ENCODE results near the genes POM121, TRIM74 and SPDYE8.

- PRO-cap = no peak
Observed at GRCh38 chr7:66993830-66994029, 1.7 kb downstream of the SBDS start.

DNA sequence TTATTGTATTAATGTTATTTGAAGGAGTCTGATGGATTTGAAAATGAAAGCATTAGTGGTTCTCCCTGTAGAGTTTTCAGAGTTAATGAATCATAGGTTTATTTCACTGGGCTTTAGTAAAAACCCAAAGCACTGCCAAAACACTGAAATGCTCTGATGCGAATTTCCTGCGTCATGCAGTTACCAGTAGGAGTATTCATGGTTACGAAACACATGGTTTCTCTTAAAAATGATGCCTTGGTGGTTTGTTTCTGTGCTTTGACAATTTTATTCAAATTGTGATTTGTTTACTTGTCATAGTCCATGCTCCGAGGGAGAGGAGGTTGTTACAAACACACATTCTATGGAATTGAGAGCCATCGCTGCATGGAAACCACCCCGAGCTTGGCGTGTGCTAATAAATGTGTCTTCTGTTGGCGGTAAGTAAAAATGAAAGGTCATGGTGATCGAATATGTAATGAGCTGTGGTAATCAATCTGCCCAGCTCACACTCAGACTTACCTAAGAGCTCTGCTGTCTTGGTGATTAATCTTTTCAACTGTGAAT, 70.4 kb downstream of the TYW1 start:
- PRO-cap = no peak

DNA sequence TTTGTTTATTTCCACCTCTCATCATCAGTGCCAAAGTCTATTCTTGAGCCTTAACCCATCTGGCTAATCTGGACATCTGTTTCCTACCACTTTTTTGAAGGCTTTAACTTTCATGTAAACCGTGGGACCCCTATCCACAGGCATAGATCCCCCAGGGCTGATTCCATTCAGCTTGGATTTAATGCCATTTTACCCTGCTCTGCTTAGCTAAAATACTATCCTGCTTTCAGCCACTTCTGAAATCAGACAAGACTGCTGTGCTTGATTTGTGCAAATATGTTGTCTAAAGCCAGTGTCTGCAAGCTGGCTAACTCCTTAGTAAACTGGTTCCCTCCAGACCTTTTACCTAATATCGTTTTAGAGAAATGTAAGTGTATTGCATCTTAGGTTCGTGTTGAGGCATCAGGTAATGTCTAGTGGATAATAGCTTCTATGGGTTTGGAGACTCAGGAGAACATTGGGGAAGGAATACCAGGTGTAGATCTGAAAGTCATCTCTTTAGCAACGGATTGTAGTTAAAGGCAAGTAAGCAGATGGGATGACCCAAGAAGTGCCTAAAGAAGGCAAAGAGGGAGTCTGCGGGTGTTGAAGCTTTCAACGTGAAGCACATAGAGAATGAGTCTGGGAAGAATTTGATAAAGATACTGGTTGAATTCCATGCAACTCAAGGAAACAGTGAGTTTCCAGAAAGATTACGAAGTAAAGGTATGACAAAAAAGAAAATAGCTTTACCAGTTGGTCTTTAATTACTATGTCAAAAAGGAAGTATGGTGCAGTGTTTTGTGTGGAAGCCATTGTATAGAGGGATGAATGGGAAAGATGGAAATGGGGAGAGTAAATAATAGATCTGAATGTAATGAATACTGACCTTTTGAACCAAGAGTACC, 126.7 kb downstream of the TYW1 start:
- PRO-cap = no peak

DNA sequence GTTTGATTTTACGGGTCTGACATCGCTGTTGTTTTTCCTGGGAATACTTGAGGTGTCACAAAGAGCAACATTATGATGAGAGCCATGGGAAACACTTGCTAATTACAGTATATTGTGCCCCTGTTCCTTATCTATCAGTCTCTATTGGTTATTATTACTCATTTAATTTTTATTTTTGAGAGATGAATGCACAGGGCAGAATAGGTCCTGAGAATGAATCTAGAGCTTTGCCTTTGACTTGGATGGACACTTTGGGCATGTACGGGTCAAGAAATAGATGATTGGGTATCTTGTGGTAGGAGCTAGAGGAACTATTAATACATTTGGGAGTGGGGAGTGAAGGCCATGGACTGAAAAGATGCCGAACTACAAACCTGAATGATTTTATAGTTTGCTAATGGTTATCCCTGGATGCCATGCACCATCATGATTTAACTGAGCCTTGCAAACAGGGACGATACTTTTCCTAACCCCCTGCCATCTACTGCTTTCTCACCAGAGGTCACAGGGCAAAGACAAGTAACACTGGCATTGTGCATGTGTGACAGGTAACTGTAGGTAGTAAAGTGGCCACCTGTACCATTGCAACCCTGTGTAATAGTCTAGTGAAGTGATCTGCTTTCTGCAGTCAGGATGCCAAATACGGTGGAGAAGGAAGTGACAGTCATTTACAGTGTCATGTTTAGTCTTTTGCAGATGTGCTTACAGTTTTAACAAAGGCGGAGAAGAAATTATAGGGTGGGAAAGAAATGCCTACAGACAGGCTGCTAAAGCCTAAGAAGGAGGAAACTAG, 157.5 kb downstream of the AUTS2 start:
- PRO-cap = no peak

- PRO-cap = no peak
Observed at GRCh38 chr7:70590294-70590865, 541.6 kb upstream of the GALNT17 start.

DNA sequence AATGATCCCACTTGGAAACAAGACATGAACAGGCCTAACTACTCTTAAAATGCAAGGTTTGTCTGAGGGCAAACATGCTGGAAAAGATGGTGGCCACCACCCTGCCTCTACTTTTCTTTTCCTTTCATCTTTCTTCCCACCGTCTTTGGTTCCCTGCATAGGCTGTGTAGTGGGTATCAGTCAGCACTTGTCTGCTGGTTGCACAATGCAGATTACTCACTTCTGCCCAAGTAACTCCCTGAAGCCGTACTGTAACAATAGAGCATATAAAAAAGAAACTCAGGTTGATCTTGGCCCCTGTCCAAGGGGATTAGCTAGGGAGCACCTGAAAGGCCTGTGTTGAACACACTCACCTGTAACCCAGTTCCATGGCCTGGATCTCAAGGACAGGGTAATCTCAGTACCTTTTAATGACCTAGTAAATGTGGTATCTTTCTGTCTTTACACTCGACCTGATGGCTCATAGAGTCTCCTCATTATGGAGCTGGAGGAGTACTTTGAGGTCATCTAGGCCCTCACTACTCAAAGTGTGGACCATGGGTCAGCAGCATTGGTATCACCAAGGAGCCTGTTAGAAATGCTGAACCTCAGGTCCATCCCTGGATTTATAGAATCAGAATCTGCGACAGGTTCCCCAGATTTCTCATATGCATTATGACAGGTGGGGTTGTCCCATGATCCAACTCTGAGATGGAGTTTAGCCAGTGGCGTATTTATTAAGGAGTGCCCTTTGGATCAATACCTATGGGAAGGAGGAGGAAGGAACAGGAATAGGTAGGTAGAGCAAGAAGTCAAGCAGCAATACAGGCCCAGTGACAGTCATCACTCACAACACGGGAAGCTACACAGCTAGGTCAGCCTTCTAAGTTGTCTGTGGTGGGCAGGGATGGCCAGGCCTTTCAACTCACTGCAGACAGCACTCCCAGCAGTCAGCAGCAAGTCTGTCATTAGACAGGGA, 532.7 kb upstream of the GALNT17 start:
- PRO-cap = no peak

GRCh38 chr7:70681830-70682440, 450.0 kb upstream of the GALNT17 start:
- PRO-cap = no peak

- PRO-cap = no peak
Observed at GRCh38 chr7:70738080-70738643, 393.8 kb upstream of the GALNT17 start.

DNA sequence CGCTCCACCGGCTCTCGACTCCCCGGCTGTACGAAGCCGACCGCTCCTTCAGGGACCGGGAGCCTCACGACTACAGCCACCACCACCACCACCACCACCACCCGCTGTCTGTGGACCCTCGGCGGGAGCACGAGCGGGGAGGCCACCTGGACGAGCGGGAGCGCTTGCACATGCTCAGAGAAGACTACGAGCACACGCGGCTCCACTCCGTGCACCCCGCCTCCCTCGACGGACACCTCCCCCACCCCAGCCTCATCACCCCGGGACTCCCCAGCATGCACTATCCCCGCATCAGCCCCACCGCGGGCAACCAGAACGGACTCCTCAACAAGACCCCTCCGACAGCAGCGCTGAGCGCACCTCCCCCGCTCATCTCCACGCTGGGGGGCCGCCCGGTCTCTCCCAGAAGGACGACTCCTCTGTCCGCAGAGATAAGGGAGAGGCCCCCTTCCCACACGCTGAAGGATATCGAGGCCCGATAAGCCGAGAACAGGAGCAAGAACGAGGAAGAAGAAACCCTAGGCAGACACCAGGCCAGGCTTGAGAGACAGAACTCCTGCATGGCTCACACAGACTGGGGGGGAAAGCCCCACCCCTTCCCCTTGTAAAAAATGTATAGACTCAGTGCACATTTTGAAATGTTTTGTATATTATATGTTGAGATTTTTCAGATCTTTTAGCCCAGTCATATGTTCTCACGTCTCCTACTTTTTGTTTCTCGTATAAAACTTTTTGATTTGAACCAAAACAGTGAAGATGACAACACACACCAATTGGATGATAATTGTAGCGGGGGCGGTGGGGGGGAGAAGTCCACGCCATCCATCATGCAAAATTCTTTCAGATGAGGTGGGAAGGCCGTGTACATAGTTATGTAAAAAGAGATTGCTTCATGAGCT, 341.2 kb upstream of the GALNT17 start:
- PRO-cap = no peak

DNA sequence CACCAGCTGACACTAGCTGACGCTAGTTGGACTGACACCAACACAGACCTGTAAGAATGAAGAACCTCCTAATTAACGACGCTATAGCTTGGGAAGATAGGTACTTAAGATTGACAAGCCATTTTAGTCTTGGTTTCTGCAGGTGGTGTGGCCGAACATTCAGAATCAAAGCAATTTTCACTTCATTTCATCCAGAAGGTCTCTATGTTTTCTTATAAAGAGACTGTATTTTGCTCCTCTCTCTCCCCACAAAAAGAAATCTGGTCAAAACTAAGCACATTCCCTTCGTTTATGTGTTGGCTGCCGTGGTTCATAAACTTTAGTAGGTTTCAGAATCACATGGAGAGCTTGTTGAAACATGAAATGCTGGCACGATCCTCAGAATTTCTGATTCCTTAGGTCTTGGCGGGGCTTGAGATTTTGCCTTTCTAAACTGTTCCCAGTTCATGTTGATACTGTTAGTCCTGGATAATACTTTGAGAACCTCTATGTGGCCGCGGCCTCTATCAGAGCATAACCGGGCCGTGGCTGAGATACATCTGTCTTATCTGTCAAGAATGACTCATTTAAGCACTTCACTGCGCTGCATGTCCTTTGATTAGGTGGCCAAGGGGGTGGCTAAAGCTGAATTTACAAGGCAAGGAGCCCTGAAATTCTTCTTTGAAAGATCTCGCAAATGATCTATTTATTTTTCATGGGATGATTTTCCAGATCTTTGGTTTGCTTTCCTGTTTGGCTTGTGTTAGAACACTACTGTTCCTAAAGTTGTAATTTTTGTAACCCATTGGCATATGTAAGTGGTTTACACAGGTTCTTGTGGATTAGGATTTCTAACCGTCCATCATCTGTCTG, 66.8 kb downstream of the GALNT17 start:
- PRO-cap = no peak

DNA sequence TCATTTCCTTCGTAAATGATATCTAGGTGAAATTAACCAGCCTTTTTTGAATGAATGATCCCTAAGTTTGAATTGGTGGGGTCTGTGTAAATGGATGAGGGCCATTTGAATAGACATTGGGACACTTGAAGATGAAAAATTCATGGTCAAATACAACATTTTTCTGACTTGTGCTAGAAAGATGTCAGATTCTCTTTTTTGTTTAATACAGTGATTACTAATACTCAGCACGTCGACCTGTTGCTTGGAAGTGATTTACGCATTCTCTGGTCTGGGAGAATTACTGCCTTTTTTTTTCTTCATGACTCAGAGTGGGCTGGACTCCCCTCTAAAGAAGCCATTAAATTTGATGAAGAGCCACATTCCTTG, 171.4 kb downstream of the GALNT17 start:
- PRO-cap = no peak

DNA sequence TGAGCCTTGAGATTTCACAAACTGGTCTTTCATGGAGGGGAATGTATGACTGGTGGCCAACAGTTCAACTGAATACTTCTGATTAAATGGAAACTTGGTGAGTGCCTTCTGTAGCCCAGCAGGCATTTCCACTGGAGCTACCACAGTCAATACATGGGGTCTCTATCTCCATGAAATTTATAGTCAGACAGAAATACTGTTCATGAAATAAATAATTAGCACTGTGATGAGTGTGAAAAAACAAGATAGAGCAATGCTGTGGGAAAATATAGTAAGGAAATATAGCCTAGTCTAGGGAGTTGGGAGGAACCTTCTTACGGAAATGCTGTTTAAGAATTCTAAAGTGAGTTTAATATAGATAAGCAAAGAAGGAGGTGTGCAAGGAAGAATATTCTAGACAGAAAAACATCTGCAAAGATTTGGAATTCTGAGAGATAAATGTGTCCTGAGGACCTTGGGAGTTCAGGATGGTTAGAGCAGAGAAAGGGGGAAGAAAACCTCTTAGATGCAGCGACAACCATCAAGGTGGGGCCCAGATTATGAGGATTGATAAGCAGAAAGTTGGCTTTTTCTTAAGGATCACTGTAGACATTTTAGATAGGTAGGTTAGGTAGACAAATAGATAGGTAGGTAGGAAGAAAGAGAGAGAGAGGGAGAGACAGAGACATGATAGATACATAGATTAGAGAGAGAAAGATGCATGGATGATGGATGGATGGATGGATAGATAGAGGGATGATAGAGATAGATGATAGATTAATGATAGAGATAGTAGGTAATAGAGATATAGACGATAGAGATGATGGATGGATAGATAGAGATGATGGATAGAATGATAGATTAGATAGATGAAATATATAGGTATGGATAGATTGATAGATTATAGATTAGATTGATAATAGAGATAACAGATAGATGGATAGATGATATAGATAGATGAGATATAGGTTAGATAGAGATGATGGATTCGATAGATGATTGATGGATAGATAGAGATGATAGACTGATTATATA, 447.6 kb downstream of the GALNT17 start:
- PRO-cap = no peak

DNA sequence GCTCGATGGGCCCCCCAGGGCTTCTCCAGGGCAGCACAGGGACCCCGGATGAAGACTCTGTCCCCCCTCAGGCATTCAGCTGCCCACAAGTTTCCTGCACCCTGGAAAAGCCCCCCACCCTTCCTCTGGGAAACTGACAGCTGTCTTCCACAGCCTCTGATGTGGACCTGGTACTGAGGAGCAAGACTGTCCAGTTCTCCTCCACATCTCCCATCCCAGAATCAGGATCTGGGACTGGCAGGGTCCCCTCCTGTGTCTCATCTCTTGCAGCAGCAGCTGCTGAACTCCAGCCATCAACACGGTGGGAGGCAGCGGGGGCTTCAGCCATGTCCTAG, 580.3 kb downstream of the GALNT17 start:
- PRO-cap = no peak

DNA sequence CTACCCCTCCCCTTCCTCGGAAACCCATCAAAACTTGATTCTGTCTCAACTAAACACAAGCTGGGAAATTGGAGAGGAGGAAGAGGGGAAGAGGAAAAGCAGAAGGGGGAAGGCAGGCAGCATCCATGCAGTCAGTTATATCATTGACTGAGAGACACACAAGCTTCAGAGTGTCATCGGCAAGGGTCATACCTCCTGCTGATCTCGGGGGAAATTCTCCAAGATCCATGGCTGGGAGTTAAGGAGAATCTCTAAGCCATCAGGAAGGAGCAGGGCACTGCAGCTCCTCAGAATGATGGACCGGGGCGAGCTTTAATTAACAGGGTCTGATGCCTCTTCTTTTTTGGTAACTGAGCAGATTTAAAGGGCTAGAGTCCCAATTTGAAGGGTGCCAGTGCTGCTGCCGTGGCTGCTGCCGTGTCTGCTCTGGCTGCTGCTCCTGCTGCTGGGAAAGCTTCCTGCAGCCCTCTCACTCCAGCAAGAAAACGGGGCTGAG, 34.8 kb upstream of the CALN1 start:
- PRO-cap = no peak

DNA sequence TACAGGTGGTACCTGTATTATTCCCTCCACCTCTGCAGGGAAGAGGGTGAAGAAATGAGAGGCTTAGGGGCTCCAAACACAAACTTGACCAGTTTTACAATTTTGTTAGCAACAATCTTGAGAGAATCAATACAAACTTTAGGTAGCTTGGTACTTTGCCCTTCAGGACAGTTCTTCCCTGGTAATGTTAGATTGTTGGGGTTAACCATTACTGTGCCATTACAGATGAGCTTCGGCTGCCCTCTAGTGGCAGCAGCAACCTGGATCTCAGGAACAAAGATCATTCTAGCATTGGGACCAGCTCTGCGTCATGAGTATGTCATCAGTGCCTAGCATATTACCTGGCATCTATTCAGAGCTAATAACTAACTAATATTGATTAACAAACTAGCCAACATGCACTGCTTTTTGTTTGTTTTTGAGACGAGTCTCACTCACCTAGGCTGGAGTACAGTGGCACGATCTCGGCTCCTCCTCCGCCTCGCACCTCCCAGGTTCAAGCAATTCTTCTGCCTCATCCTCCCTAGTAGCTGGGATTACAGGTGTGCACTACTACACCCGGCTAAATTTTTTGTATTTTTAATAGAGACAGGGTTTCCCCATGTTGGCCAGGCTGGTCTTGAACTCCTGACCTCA, 9.8 kb upstream of the POM121 start:
- PRO-cap = no peak

GRCh38 chr7:72924336-72925288, at the start of gene POM121:
POM121 (plus strand) TSS chr7:72925095.
- PRO-cap = bidirectional peak, plus-strand start at chr7:72925121, minus-strand start at chr7:72925039

DNA sequence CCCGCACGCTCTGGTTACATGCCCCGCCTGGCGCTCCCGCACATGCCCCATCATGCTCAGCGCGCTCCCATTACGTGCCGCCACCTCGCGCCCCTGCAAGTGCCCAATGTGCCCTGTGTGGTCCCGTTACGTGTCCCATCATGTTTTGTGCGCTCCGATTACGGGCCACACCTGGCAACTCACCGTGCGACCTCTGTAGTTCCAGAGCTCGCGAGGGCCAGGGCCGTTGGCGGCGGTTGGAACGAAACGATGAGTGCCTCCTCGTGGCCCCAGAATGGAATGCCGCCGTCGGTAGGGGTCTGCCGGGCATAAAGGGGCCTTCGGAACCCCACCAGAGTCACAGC, at the start of gene TRIM74:
Gene TRIM74, minus strand, starts transcription at position 58 of the 344 bp plus-strand sequence.
- PRO-cap = no peak

- PRO-cap = no peak
Observed at GRCh38 chr7:73029634-73030109, at the start of gene SPDYE8. SPDYE8 (minus strand) TSS chr7:73029766.

DNA sequence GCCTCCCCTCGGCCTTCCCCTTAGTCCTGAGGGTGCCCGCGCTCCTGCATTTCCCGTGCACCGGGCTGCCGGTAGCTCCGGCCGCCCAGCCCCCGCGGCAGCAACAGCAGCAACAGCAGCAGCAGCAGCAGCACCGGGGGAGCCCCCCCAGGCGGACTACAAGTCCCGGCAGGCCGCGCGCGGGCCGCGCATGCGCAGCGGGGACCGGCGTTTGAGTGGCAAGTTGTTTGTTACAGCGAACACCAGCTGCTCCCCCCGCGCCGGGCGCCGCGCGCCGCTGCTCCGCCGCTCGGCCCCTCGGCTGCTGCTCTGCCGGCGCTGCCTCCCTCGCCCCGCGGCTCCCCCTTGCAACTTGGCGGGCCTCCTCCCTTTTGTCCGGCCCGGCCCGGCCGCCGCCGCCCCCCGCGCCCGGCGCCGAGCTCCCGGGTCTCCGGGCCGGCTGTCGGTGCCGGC, 501 bp downstream of the SPDYE10 start:
- PRO-cap = bidirectional peak, plus-strand start at position 245 of the sequence, minus-strand start at position 158 of the sequence

DNA sequence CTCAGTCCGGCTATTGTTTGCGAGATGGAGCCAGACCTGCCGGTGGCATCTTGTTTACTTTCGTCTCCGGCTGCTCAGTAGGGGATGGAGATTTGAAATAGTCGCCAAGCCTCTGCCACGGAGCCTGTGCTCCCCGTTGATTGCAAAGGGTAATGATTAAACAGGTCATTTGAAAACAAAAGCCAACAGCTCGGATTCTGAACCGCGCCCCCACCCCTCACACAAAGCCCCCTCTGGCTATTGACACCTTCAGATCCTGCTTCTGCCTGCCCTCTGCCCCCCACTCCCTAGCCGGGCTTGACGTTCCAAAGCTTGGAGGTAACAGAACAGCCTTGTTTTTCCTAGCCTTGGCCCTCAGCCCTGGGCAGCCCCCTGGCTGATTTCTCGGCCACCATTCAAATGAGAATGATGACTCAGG, 1.4 kb upstream of the SPDYE10 start:
- PRO-cap = unidirectional peak, minus-strand start at position 68 of the sequence